Caco-2 (cell line): ENCODE measurements around a stretch of chr2.

- PRO-cap = unidirectional peak, plus-strand start at chr2:215620236
- RRBS = no CpG with 5 or more reads among the region's 10 CpGs
Observed at GRCh38 chr2:215620079-215620509, 184.2 kb upstream of the FN1 start.

- PRO-cap = no peak
- RRBS = no CpG with 5 or more reads among the region's 9 CpGs
Observed at GRCh38 chr2:215717804-215718497, 282.1 kb upstream of the FN1 start.

- PRO-cap = no peak
- RRBS = no CpG with 5 or more reads among the region's 3 CpGs
Observed at GRCh38 chr2:216015897-216016394, 2.6 kb upstream of the MREG start.

DNA sequence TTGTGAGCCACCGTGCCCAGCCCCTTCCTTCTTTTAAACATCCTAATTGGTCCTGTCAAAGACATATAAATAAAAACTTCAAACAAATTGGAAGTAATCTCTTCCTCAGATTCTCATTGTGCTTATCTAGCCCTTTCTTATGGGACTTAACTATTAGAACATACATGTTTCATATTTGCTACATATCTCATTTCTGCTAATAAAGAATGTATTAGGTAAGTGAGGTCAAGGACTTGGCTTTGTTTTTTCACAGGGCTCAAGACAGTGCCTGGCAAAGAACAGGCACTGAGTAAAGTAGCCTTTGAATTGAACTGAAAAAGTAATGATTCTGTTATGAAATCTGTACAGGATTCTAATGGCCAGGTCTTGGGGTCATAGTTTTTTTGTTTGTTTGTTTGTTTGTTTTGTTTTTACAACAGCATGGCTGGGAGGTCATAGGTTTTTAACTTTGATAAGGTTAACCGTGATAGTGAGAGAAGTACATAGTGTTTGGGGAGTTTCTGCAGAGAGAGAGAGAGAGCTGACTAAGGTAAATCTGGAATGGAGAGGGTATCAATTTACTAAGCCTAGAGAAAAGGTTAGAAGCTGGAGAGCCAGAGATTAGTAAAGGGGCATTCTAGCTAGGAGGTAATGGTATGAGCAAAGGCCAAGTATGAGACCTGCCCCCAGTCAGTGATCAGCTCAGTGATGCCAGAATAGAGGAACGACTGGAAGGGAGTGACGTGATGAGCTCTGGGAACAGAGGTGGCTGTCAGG, 25.7 kb downstream of the XRCC5 start:
- PRO-cap = no peak
- RRBS = no CpG with 5 or more reads among the region's 4 CpGs

GRCh38 chr2:216217417-216218039, 108.4 kb downstream of the XRCC5 start:
- PRO-cap = no peak
- RRBS = no CpG with 5 or more reads among the region's 6 CpGs

GRCh38 chr2:216486602-216487258, 11.9 kb upstream of the RPL37A start:
- PRO-cap = no peak
- RRBS = no CpG with 5 or more reads among the region's 7 CpGs

DNA sequence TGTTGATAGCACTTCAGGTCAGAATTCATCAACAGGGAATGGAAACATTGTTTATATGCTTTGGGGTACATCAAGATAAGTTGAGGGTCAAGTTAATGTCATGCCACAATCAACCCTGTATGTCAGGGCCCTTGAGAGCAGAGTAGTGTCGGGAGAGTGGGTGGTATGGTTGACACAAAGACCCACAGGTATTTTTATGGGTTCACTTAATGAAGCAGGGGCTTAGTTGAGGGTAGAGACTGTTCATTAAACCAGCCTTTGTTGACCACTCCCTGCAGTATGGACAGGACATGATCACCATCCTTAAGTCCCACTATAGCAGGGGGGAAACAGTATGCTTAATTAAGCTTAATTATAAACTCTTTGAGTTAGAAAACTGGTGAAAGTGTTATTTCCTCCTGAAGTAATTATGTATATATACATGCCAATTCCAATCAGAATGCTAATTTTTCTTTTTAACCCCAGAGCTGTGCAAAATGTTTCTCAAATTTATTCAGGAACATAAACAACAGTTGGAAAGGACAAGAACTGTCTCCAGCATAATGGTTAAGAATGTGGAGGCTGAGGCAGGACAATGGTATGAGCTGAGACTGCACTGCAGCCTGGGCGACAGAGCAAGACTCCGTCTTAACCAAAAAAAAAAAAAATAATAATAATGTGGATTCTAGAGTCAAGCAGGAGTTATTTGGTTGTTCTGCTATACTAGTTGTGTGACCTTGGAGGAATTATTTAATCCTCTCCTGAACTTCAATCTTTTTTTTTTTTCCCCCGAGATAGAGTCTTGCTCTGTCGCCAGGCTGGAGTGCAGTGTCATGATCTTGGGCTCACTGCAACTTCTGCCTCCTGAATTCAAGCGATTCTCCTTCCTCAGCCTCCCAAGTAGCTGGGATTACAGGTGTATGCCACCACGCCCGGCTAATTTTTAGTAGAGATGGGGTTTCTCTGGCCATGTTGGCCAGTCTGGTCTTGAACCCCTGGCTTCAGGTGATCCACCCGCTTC, 6.0 kb downstream of the RPL37A start:
- PRO-cap = no peak
- RRBS = no CpG with 5 or more reads among the region's 9 CpGs

- PRO-cap = no peak
- RRBS = no CpG with 5 or more reads among the region's 2 CpGs
Observed at GRCh38 chr2:216519353-216519582, 20.6 kb downstream of the RPL37A start.

- PRO-cap = no peak
- RRBS = no CpG with 5 or more reads among the region's 2 CpGs
Observed at GRCh38 chr2:216571966-216572299, 61.3 kb upstream of the IGFBP2 start.

- PRO-cap = no peak
- RRBS = no CpG with 5 or more reads among the region's 5 CpGs
Observed at GRCh38 chr2:216635721-216635977, 2.4 kb downstream of the IGFBP2 start.

DNA sequence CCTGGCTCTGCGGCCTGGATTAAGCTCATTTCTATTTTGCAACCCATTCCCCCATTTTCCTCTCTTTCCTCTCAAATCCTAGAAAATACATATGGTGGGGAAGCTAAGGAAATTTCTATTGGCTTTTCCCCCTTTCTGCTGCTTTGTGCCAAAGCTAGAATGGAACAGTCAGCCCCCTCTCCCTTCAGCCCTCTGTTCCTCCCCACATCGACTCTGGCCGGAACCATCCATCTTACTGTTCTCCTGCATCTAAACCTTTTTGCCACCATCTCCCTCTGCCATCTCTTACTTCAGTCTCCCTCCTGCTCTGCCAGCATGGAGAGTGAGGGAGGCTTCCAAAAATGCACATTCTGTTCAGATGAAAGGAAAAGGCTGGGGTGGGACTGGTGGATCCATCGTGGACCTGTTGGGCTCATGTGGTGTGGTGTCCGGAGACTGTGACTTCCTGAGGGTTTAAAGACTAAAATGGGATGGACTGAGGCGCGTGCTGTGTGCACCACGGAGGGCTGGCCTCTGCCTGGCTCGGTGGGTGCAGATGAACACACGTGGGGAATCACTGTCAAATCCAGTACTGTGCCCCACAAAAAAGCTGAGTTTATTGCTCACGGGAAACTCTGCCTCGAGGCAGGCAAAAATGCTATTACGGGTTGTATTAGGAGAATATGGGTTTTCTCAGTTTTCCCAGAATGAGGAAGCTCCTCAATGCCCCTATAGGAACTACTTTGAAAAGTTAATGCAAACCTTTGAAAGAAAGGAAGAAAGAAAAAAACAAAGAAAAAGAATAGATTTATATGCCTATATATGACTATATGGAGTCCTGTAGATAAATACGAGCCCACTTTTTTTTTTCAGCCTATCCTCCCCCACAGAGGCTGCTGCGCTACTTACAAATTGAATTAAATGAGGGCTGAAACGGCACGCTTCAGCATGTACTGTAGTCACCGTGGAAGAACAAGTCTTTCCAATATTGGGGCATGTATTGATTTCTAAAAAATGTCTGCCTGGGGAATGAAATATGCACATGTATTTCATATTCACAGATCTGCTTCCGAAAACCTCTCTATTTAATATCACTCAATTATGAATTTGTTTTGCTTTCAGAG, 20.0 kb downstream of the IGFBP5 start:
- PRO-cap = no peak
- RRBS = no CpG with 5 or more reads among the region's 19 CpGs

- PRO-cap = no peak
- RRBS = no CpG with 5 or more reads among the region's 6 CpGs
Observed at GRCh38 chr2:216717360-216717756, 22.0 kb upstream of the IGFBP5 start.

- PRO-cap = no peak
- RRBS = no CpG with 5 or more reads among the region's 3 CpGs
Observed at GRCh38 chr2:216800294-216800607, 59.6 kb downstream of the TNP1 start.

DNA sequence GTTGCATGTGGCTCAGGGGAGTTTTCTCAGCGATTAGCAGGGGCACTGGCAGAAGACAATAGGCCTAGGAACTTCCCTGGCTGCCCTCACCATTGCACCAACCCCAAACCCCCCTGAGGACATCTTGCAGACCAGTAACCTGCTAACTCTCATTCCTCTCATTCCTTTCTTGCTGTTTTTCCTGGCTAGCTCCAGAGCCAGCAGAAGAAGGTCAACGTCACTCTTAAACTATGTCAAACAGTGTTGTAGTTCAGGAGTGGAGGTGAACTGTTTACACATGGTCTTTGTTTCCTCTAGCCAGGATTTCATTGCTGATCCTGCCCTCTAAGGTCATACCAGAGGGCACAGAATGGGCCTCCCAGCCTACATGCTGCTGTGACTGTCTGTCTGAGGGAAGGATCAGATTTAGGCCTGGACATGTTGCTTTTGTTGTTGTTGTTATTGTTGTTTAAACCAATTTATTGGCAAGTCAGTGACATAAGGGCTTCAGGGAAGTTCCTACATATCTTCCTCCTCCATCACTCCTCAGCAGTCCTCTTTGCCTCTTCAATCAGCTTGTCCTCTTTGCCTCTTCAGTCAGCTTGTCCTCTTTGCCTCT, 471.8 kb upstream of the TNP1 start:
- PRO-cap = bidirectional peak, plus-strand start at position 333 of the sequence, minus-strand start at position 94 of the sequence
- RRBS = no CpG with 5 or more reads among the region's 2 CpGs

DNA sequence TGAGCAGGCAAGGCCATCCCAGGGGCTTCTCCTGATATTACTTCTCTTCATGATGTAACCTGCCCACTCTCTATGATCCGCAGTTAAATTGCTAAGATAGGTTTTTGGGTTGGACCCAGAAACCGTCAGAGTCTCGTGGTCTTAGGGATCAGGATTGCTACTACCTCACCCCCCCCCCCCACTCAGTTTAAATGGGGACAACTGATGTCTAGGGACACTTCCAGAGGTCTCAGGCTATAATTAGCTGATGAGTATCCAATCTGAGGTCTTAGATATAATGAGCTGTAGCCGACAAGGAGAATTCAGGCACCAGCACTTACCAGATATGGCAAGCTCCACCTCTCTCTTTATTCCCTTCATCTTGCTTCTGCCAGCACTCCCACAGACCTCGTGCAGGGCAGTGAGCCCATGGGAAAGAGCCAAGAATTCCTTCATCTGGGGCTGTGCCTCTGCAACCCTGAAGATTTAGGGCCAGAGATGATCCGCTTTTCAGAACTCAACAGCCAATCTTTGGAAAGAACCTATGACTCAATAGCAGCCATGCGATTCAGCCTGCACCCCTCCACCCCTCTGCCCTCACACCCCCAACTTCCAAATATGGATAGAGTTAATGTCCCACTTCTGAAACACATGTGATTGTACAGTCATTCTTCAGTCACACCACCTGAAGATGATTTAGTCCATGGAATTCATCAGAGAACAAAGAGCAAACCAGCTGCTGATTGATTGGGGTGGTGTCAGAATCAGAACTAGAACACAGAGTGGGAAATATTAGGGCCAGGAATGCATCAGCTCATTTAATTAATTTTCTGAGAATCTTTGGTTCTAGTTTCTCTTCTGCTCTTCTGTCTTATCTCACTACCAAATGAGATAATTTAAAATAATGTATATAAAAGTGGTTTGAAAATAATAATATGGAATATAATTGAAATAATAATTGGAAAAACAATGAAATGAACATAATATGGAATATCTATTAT, 533.7 kb upstream of the TNP1 start:
- PRO-cap = no peak
- RRBS = no CpG with 5 or more reads among the region's 7 CpGs

GRCh38 chr2:217412598-217413071, 552.8 kb upstream of the TNP1 start:
- PRO-cap = no peak
- RRBS = no CpG with 5 or more reads among the region's 5 CpGs

DNA sequence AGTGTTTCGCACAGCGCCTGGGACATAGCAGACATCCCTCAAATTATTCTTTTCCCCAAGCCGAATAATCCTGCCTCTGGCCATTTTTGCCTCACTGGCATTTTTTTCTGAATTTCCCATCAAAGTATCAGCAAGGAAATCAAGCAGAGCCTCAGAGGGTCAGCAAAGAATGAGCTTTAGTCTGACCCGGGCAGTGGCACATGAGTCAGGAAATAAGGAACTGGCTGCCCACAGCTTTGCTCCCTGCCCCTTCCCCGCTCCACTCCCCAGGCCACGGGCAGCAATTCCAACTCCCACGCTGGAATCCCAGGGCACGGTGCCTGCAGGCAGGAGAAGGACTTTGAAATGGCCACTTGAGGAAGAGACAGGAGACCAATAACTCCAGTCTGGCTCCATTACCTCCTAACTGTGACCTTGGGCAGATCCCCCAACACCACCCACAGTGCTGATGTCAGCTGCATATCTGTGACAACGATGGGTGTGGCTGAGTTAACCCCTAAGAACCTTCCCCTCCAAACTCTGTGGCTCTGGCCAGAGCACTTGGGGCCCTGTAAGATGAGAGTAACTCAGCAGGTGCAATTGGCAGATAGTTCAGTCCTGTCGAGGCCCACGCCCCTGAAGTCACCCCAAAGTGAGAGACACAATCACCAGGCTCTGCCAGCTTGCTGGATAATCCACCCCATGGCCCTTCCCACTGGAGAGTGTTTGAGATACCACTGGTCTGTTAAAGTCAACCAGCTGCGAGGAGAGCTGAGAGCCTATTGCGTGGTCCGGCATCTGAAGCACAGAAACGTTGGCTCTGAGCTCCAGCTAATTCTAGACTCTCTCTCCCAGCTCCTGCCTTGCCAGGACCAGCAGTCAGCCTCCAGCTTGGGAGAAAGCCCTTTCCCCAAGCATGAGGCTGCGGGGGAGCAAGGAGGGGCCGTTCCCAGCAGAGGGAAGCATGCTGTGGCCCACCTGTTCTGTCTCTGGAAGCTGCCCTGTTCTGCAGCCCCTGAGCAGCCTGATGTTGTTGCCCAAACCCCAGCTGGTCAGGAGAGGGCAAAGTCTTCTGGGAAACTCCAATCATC, 175.2 kb downstream of the TNS1 start:
- PRO-cap = no peak
- RRBS = no CpG with 5 or more reads among the region's 17 CpGs

- PRO-cap = no peak
- RRBS = no CpG with 5 or more reads among the region's 11 CpGs
Observed at GRCh38 chr2:217921818-217922356, 80.9 kb downstream of the TNS1 start.

DNA sequence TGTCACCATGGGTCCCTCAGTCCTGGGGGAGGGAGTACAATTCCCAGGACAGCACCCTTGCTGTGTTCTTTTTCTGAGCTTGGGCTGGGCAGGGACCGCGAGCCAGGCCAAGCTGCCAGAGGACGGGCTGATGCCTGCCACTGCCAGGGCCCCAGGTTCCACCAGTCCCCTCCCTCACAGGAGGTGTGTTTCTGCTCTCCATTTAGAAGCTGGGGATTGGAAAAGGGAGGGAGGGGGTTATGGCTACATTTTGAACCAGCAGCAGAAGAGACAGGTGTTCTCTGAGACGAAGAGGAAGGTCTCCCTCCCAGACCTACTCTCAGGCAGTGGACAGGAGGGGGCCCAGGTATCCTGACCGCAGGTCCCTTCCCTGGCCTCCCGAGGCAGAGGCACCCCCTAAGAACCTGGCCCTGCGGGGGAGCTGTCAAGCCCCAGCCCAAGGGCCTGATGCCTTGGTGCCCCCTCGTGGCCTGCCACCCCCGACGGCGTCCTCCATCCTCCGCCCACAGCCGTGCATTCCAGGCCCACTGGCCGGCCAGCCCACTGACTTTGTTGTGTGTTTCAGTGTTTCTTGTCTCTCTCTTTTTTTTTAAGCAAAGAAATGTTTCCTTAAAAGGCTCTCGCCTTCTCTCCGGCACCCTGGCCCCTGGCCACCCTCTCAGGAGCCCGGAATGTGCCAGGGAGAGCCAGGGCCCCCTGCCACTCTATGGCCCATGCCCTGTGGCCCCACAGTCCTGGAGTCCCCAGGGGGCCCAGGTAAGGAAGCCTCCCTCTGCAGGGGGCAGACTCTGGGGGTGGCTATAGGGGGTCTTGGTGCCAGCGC, 80.2 kb downstream of the TNS1 start:
- PRO-cap = no peak
- RRBS = 54% methylated on average over 3 of the region's 18 CpGs

DNA sequence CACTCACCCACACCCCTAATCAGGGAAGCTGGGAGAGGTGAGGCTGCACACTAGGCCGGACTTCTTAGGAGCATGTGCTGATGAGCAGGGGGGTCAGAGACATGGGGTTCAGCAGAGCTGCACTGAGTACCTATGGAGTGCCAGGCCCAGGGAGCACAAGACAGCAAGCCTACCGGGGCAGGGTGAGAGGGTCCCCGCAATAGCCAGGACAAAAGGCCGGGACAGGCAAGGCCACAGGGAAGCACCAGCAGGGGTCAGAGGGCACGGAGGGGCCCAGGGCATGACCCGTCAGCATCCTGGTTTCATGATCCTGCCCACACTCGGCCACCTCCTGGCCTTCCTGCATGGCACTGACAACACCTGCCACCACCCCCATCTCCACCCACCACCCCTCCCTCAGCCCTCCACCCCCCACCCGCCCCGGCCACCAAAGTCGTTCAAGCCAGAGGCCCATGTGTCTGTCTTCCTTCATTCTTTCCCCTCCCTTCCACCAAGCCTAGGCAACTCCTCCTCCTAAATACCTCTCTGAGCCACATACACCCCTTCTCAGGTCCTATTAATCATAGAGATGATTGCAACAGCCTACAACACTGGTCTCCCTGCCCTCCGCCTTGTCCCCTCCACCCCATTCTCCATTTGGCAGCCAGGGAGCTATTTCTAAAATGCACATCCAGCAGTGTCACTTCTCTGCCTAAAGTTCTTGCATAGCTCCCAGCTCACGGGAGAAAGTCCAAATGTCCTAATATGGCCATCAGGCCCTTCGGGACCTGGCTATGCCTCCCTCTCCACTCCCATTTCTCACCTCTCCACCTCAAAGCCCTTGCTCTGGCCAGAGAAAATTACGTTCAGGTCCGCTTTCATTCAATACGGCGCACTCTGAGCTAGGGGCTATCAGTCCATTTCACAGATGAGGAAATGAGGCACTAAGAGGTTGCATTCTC, 73.2 kb downstream of the TNS1 start:
- PRO-cap = no peak
- RRBS = 98% methylated on average over 2 of the region's 17 CpGs